Paraaortic lymph node (tissue), 1 donor: Measurements from ENCODE around the gene TRAP1.

GRCh38 chr16:3264376-3264827 lies 8.0 kb upstream of the MEFV start:
- PRO-cap: bidirectional peak, plus-strand start at chr16:3264562, minus-strand start at chr16:3264488

DNA sequence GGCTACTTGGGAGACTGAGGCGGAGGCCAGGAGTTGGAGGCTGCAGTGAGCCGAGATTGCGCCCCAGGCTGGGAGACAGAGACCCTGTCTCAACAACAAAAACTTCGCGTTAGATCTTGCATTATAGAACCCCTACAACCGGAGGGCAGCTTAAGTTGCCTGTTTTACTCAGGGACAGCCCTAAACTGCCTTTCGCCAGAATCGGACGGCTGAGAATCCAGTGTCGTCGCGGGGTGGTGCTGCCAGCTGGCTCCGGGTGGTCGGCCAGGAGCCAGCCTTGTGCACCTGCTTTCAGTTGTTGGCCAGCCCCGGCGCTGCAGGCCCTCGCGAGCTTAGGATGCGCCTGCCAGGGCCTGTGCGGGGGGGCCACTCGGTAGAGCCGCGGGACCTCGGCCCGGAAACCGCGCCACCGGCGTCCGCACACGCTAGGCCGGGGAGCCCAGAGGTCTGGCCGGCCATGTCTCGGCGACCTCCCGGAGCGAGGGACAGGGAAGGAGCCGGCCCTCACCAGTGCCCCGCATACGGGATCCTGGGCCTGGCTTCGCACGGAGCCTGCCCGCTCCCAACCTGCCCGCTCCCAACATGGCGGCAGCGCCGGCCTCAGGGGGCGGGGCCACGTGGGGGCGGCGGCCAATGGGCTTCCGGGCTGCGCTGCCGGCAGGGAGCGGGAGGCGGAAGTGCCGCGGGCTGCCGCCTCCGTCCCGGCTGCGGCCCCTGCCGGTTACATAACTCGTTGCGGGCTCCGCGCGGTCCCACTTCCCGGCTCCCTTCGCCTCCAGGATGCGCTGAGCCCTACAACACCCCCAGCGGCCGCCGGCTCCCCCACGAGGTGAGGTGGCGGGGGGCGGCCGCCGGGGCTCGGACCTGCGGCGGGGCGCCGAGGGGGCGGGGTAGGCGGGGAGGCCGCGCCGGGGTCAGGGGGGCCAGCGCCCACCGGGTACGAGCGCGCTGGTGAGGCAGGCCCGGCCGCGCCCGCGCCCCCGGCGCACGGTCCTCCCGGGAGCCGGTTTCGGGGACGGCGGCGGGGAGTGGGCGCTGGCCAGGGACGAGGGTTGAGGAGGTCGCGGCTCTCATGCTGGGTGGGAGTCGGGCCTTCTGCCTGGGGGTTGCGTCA lies 14.2 kb downstream of the NAA60 start:
- PRO-cap: unidirectional peak, plus-strand start at position 220 of the sequence; bidirectional peak, plus-strand start at position 660 of the sequence, minus-strand start at position 579 of the sequence

DNA sequence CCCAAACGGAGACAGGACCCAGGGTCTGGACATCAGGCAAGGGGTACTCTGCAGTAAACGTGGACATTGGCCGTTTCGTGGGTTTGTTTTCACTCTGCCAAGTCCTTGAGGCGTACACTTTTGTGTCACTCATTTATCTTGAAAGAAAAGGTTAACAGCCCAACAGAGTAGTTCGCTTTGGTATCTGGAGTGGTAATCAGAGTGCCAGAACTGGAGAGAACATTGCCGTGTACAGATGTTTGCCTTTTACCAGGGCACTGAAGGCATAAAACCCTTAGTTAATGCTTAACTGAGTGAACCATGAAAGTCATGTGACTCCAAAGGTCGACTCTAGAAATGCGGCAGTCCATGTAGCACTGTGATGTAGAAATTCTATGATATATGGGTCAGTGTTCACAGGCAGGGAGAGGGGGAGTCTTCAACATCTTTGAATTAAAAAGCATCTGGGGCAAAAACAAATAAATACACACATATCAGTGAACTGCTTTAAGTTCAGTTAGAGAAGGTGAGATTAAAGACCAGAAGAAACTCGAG lies 15.5 kb downstream of the NAA60 start:
- PRO-cap: no peak

DNA sequence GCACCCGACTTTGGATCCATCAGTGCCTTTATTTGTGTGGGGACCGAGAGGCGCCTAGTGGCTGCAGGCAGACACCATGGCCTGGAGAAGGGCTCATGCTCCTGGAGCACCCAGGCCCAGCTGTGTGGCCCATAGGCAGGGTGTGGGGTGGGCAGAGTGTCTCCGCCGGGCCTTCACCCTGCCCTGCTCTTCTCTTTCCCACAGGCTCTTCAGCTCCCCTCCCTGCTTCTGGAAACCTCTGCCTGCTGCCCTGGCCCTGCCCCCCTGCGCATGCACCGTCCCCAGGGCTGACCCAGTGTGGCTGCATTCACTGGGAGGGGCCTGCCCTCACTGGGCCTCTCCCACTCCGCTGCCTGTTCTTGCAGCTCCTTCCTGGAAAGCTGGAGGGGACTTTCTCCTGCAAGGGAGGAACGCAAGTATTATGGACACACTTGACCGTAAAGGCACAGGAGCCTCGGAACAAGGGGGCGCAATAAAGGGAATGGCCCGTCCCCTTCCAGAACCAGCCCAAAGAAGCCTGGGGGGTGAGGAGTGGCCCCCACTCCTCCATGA lies 9.9 kb downstream of the C16orf90 start:
- PRO-cap: no peak

DNA sequence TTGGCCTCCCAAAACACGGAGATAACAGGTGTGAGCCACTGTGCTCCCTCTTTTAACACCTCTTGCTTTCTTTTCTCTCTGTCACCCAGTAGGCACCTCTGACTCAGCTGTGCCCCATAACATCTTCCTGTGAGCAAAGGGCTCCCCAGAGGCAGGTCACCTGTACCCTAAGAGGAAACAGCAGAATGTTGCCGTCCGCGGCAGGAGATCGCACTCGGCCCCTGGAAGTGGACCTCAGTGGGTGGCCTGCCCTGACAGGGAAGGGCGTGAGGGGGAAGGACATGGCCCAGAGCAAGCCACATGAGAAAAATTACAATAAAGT lies 977 bp upstream of the NLRC3 start:
- PRO-cap: bidirectional peak, plus-strand start at position 183 of the sequence, minus-strand start at position 64 of the sequence

DNA sequence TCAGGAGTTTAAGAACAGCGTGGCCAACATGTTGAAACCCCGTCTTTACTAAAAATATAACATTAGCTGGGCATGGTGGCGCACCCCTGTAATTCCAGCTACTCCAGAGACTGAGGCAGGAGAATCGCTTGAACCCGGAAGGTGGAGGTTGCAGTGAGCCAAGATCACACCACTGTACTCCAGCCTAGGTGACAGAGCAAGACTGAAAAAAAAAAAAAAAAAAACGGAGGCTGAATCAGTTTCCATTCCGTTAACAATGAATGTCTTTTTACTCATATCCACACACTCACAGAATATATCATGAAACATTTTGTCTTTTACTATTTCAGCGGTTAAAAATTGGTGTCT lies 10.6 kb upstream of the SLX4 start:
- PRO-cap: unidirectional peak, plus-strand start at position 215 of the sequence

DNA sequence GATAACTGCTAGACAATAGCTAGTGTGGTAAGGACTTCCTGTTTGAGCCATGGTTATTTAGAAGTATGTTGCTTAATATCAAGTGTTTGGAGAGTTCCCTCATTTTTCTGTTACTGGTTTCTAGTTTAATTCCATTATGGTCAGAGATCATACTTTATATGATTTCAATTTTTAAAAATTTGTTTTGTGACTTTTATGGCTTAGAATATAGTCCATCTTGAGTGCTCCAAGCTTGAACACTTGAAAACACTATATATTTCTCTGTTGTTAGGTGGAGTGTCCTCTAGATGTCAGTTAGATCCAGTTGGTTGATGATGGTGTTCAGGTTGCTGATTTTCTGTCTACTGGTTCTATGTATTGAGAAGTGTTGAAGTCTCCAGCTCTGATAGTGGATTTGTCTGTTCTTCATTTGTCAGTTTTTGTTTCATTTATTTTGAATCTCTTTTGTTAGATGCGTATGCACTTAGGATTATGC lies 15.0 kb upstream of the SLX4 start:
- PRO-cap: no peak

- PRO-cap: no peak
These were observed 8.5 kb downstream of the DNASE1 start for GRCh38 chr16:3662554-3663786.

- PRO-cap: bidirectional peak, plus-strand start at chr16:3717618, minus-strand start at chr16:3717511
These were observed at the start of gene TRAP1 for GRCh38 chr16:3716609-3717762. Gene TRAP1, minus strand, starts transcription at chr16:3717524.

DNA sequence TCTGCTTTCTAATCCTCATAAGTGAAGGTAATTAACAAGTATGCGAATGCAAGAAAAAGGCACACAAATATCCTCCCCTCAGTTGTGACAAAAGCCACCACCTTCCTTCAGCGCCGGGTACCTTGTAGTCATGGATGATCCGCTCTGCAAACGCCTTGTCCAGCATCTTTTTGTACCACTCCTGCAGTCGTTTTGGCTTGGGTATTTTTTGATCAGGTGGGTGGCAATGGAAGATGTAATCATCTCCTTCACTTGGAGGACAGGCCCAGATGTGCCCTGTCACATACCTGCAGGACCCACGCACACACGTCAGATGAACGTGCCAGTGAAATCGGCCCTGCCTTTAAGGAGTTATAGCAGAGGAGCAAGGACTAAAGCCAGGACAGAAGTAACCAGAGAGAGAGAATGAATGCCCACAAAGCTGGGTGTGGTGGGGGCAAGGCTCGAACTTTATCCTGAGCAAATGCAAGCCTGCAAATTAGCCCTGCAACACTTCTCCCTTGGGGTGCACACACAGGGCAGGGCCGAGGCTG lies 19.3 kb upstream of the TRAP1 start:
- PRO-cap: no peak

GRCh38 chr16:3879098-3879690 lies 1.3 kb downstream of the CREBBP start:
- PRO-cap: no peak

GRCh38 chr16:3929949-3930148 lies 49.3 kb upstream of the CREBBP start:
- PRO-cap: no peak

DNA sequence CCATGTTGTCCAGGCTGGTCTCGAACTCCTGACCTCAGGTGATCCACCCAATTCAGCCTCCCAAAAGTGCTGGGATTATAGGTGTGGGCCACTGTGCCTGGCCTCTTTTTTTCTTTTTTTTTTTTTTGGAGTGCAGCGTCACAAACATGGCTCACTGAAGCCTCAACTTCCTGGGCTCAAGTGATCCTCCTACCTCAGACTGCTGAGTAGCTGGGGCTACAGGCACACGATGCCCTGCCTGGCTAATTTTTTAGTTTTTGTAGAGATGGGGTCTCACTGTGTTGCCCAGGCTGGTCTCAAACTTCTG lies 65.2 kb upstream of the CREBBP start:
- PRO-cap: no peak

DNA sequence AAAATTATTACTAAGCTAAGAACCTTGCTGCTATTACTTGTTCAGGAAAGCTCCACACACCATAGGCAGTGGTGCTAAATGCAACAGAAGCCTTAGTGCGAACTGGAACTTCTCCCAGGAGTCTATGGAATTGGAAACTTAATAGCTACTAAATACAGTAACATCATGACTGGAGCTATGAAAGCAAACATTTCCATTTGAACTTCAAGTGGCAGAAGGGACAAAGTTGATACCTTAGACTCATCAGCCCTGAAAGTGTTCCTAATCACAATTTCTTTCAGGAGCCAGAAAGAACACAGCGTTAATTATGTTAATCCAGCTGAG lies 22.5 kb downstream of the ADCY9 start:
- PRO-cap: unidirectional peak, minus-strand start at position 110 of the sequence

- PRO-cap: no peak
These were observed 20.0 kb upstream of the ADCY9 start for GRCh38 chr16:4136009-4136864.

DNA sequence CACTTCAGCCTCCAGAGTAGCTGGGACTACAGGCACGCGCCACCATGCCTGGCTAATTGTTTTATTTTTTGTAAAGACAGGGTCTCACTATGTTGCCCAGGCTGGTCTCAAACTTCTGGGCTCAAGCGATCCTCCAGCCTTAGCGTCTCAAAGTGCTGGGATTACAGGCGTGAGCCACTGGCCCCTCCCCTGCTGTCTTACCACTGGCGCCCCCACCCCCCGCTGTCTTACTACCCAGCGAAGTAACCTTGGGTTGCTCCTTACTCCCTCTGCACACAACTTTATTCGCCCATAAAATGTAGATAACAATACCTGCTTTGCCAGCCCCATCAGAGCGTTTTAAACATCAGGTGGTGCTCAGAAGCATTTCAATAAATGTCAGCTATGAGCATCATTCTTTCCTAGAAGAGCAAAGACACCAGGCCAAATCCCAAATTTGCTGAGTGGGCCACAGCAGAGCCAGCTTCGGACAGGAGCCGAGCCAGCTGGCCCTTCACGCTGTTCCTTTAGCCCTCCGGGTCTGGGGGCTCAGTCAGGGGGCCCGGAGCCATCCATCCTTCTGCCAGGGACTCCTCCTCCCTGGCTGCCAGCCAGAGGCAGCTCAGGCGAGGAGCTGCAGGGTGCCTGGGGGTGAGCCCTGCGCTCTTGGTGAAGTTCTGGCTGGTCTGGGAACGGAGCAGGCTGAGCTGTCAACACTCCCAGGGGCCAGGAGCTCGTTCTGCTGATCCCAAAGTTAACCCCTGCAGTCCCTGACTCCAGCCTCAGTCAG lies 24.3 kb downstream of the SRL start:
- PRO-cap: no peak

DNA sequence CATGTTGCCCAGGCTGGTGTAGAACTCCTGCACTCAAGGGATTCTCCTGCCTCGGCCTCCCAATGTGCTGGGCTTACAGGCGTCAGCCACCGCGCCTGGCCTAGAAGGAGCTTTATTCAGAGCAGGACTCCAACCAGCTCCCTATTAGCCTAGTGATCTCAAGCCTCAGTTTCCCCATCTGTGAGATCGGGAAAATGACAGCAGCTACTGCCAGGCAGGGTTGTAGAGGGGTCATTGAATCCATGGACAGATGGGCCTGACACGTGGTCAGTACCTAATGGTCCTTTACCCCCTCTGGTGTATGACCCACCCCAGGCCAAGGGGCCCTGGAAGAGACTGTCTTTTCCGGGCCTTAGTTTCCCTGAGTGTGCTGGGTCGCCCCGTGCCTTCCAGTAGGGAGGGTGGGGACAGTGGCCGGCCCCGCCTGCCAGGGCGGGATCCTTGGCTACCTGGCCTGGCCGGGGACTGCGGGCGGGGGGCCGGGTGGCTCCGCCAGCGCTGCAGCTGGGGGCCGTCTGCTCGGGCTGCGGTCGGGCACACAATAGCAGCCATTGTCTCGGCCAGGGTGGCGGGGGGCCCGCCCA lies 11.3 kb downstream of the GLIS2 start:
- PRO-cap: no peak

DNA sequence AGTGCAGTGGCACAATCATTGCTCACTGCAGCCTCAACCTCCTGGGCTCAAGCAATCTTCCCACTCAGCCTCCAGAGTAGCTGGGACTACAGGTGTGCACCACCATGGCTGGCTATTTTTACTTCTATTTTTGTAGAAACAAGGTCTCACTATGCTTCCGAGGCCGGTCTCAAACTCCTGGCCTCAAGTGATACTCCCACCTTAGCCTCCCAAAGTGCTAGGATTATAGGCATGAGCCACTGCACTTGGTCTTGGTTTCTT lies 5.1 kb upstream of the VASN start:
- PRO-cap: no peak

GRCh38 chr16:4372465-4372993 lies 881 bp downstream of the VASN start:
- PRO-cap: no peak

DNA sequence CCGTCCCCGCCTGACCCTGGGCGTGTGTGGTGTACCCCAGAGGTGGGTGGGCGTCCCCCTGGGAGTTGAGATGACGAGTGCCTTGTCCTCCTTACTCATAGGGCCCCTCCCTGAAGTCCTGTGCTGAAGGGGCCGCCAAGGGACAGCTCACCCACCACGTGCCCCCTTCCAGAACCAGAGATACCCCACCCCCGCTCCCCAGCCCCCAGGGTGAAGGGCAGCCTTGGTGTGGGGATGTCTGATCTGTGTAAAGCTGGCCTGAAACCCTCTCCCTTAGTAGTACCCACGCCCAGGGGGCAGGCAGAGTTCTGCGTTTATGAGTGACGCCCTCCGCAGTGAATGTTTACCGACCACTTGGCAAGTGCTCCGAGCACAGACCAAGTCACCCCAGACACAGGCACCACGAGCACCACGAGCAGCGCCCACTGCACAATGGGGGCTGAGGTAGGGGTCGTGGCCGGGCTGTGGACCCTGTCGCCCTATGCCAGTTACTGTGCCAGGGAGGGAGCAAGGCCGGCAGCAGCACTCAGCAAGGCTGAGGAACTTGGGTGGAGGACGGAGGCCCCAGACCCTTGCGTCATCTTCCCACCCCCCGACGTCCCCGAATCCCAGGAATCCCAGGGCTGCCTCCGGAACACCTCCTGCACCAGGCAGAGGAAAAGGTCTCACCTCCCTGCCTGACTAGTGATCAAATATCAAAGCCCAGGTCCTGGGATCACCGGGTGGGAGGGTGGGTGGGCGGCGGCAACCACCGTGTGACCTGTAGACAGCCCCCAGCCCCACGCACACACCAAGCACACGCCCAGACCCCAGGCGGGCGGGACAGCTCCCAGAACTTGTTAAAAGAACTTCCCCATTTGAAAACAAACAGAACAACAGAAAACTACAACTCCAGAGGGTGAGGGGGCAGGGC lies 5.2 kb downstream of the VASN start:
- PRO-cap: no peak